ENCODE measurements around a stretch of chr16.

DNA sequence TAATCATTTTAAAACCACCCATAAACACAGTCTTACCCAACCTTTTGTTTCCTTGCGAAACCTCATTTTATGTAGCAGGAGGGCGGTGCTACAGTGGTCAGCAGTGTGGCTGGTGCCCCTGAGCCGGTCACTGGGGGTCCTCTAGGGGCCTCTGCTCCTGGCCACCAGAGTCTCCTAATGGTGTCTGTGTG lies 39.1 kb upstream of the AQP8 start:
- RRBS, 2 experiments: no CpG with 5 or more reads among the region's 3 CpGs

- RRBS, 2 experiments: 64 to 95% methylated on average over 5 of the region's 13 CpGs
Observed at GRCh38 chr16:27083824-27084305, 17.1 kb downstream of the C16orf82 start.

DNA sequence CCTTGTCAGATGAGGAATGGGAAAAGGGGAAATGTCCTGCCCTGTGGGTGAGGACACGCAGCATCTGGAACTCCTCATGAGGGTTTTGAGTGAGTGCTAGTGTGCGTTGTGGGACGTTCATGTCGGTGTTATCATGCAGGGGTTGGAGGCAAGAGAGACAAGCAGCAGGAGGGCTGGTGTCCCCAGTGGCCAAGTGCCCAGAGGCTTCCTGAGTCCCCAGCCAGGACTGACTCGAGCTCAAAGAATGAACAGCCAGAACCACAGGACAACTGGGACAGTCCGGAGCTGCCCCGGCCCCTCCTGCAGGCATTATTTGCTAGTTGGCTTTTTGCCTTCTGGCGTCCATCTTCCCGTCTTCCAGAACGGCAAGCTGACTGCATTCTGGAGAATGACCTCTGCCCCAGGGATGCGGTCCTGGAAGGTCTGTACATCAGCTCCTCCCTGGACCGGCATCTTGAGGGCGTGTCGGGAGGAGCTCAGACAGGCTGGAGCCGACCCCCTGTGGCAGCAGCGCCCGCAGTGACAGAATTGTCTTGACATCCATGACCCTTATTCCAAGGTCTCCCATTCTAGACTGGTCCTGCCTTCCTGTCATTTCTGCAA lies 19.5 kb downstream of the KDM8 start:
- RRBS, 2 experiments: no CpG with 5 or more reads among the region's 17 CpGs

GRCh38 chr16:27316345-27316664 lies 2.5 kb downstream of the IL4R start:
- RRBS, 2 experiments: no CpG with 5 or more reads among the region's 5 CpGs

GRCh38 chr16:27332893-27333451 lies 19.2 kb downstream of the IL4R start:
- RRBS, 2 experiments: no CpG with 5 or more reads among the region's 6 CpGs

DNA sequence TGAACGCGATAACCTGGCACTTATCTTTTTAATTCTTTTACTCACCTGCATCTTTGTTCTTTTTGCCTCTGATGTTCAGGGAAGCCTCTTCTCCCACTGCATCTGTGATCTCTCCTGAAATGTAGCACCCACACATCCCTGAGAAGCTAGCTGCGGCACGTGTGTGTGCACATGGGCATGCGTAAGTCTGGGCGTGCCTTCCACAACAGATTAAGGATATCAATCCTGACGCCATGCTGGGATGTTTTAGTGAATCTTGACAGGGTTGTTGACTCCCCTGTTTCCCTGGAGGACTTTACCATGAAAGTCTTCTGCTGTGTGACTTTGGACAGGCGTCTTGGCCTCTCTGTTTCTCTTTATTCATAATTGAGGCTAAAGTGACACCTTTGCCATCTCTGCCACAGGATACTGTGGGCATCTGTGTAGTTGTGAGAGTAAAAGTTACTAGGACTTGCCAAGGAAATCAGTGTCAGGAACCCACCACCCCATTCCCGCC lies 20.5 kb downstream of the IL4R start:
- RRBS, 2 experiments: no CpG with 5 or more reads among the region's 9 CpGs

DNA sequence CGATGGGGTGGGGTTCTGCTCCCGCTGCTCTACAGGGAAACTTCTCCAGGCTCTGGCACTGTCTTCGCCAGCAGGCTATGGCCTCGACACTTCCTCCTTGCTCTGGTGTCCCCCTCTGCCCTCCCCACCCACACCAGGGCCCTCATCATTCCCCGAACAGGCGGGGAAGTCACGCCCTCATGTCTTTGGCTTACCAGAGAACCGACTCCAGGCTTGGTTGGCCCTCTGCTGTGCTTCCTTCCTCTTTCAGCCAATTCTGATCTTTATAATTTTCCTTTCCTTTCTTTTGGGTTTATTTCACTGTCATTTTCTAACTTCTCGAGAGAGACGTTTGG lies 18.1 kb upstream of the IL21R start:
- RRBS, 2 experiments: no CpG with 5 or more reads among the region's 10 CpGs

- RRBS, 2 experiments: no CpG with 5 or more reads among the region's 2 CpGs
Observed at GRCh38 chr16:27665053-27665252, 115.0 kb downstream of the KATNIP start.

- RRBS, 2 experiments: no CpG with 5 or more reads among the region's 5 CpGs
Observed at GRCh38 chr16:28140898-28141616, 70.7 kb downstream of the XPO6 start.

DNA sequence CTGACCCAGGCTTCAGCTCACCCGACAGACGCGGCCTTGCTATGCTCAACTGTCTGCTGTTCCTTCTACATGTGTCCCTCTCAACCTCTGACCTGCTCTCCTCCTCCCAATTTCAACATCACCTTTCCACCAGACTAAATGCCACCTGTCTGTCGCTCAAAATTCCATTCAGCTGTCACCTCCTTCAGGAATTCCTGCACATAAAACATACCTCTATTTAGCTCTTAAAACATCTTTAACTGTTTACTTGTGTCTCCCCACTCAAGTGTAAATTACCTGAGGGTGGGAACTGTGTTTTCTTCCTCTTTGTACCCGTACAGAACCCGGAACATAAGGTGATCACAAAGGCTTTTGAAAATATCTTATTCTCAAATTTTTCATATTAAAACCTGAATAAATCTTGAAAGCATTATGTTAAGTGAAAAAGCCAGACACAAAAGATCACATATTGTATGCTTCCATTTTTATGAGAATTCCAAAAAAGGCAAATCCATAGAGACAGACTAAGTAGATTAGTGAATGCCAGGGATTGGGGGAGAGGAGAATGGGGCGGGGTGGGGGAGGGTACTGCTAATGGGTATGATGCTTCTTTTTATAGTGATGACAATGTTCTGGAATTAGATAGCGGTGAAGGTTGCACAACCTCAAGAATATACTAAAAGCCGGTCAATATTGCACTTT lies 44.2 kb downstream of the XPO6 start:
- RRBS, 2 experiments: no CpG with 5 or more reads among the region's 9 CpGs

DNA sequence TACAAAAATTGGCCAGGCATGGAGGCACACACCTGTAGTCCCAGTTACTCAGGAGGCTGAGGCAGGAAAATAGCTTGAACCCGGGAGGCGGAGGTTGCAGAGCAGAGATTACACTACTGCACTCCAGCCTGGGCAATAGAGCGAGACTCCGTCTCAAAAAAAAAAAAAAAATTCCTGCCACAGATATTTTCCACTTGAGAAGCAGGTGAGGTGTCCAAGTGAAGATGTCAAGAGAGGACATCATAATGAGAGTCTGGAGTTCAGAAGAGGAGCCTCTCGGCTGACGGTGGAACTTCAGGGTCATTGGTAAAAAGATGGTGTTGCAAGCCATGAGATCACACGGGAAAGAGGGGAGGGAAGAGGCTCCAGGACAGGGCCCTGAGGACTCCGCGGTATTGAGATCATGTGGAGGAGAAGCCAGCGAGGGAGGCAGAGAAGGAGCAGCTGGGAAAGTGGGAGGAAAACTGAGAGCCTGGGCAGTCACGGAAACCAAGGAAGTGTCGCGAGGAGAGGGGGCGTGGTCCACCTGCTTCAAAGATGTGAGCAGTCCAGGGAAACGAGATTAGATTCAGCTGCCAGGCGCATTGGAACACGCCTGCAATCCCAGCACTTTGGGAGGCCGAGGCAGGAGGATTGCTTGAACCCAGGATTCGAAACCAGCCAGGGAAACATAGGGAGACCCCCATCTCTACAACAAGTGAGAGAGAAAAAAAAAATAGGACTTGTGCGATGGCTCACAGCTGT lies 27.7 kb upstream of the SBK1 start:
- RRBS, 2 experiments: no CpG with 5 or more reads among the region's 20 CpGs

DNA sequence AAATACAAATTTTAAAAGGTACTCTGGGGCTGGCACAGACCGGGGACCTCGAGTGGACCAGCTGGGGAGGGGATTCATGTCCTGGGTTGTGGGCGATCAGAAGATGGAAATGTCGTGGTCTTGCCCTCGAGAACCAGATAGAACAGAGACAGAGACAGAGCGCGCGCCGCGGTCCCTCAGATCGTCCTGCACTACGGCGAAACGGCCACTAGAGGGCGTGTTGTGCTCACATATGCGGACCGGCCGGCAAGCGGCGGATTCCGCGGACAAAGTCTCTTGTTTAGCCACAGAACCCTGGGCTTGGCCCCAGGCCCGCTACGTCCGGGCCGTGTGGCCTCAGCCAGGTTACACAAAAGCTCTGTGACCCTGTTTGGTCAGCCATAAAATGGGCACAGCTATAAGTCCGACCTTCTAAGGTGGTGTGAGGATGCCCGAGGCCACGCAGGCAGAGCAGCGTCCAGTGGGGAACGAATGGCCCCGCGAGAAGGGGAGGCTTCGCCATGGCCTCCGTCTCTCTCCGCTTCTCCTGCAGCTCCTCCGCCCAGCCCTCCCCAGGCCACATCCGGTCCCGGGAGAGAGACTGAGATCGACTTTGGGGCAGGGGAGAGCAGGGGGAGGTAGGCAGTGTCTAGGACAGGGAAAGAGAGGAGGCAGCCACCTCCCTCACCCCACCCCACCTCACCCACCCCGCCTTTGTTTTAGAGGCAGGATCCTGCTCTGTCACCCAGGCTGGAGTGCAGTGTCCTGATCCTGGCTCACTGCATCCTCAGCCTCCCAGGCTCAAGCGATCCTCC lies 14.5 kb upstream of the SBK1 start:
- RRBS, 2 experiments: under 1 to 2% methylated on average over 8 of the region's 42 CpGs

GRCh38 chr16:28526108-28526521 lies 12.7 kb downstream of the NUPR1 start:
- RRBS, 2 experiments: no CpG with 5 or more reads among the region's 4 CpGs

DNA sequence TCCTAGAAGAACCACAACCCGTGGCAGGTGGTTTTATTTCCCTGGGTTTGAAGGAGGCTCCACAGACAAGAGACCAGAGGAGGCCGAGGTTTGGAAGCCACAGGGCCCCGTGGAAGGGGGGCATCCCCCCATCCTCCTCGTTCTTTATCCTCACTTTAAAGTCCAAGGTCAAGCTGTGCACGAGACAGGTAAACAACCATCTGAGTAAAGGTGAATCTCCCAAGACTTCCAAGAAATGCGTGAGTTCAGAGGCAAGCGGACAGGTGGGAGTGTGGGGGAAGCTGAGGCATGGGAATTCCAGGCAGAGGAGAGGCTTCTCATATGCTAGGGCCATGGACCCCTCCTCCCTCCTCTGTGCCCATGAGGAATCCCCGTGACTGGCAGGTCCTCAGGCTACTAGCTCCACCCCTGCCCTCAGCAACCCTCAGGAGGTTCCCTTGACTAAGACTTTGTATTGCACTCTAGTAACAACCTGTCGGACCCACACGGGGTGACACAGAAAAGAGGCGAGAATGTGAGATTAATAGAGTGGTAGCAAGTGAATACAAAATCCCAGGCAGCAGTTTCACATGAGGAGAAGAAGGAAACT lies 947 bp upstream of the SULT1A1 start:
- RRBS, 2 experiments: no CpG with 5 or more reads among the region's 11 CpGs

- RRBS, 2 experiments: 1% methylated on average over 49 to 50 of the region's 82 CpGs
Observed at GRCh38 chr16:28823699-28824829, 1.3 kb downstream of the ATXN2L start.

DNA sequence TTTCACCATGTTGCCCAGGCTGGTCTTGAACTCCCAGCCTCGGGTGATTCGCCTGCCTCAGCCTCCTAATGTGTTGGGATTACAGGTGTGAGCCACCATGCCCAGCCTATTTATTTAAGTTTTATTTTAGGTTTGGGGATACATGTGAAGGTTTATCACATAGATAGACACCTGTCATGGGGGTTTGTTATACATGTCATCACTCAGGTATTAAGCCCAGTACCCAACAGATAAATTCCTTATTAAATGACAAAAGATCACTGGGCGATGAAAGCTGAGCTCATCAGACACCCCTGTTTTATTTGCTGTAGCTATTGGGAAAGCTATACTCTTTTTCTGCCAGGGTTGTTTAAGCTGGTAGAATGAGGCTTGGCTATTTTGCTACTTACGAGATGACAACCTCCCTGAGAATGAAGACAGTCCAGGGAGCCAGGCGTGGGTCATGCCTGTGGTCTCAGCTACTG lies 4.5 kb upstream of the SH2B1 start:
- RRBS, 2 experiments: no CpG with 5 or more reads among the region's 5 CpGs

- RRBS, 2 experiments: 84 to 86% methylated on average over 1 of the region's 20 CpGs
Observed at GRCh38 chr16:28905985-28906398, 19.0 kb downstream of the RABEP2 start.

DNA sequence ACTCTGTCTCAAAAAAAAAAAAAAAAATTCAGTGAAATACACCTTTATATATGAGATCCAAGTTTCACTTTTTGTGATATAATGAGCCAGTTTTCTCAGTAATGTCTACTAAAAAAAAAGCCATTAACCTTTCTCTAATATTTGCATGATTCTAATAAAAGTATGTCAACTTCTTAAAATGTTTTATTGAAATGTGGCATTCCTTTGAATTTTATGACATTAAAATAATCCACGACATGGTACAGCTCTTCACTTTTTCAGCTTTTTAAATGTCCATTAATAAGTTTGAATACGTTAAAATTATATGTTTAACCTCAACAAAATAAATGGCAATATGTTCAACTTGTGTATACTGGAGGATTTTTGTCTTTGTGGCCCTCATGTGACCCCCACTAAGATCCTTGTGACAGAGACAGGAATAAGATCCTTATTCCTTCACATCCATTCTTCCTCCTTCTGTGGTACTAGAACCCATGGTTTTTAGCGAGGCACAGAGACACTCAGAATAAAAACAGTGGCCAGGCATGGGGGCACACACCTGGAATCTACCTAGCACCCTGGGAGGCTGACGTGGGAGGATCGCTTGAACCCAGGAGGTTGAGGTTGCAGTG lies 7.7 kb upstream of the SPNS1 start:
- RRBS, 2 experiments: no CpG with 5 or more reads among the region's 5 CpGs

- RRBS, 2 experiments: no CpG with 5 or more reads among the region's 7 CpGs
Observed at GRCh38 chr16:28986622-28986948, 1.7 kb downstream of the LAT start.

- RRBS, 2 experiments: no CpG with 5 or more reads among the region's 13 CpGs
Observed at GRCh38 chr16:28990173-28990817, 5.4 kb downstream of the LAT start.